Mesenchymal stem cell of Wharton's jelly (primary cell): ENCODE measurements around a stretch of chr3.

DNA sequence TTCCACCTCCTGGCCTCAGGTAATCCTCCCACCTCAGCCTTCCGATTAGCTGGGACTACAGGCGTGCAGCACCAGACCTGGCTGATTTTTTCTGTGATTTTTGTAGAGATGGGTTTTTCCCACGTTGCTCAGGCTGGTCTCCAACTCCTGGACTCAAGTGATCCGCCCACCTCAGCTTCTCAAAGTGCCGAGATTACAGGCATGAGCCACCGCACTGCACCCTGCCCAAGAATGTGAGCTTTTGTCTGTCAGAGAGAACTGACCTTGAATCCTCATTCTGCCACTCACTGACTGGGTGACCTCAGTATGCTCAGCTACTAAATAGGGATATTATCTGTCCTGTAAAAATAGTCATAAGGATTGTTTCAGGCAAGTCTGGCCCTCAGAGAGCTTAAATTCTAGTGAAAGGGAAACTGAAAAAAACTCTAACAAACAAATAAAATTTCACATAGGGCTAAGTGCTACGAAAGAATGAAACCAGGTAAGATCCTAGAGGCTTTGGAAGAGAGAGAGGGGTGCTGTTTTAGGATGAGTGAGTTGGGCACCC, 2.1 kb upstream of the RFT1 start:
- CAGE, long polyA plus RNA: no peak

DNA sequence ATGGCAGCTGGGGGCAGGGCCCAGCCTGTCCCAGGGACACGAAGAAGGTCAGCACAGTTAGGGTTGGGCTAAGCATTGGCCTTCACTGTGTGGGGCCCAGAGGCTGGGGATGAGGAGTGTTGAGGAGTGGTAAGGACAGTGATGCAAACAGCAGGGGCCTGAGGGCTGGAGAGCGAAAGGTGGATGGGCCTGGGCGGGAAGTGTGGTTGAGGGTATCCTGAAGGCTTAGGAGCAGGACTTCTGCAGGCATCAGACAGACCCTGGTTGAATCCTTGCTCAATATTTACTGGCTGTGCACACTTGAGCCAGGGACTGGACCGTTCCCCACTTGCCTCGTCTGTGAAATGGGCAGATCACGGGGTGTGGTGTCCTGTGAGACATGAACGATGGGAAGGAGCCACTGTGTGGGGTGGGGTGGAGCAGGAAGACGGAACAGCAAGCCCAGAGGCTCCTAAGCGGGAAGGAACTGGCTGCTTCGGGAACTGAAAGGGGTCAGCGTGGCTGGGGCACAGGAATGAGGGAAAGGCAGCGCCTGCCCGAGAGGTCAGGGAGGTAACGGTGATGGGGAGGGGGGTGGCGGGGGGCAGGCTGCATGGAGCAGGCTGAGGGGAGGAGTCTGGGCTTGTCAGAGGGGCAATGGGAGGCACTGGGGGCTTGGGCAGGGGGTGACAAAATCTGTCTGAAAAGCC, 7.4 kb downstream of the PRKCD start:
- CAGE, long polyA plus RNA: no peak

DNA sequence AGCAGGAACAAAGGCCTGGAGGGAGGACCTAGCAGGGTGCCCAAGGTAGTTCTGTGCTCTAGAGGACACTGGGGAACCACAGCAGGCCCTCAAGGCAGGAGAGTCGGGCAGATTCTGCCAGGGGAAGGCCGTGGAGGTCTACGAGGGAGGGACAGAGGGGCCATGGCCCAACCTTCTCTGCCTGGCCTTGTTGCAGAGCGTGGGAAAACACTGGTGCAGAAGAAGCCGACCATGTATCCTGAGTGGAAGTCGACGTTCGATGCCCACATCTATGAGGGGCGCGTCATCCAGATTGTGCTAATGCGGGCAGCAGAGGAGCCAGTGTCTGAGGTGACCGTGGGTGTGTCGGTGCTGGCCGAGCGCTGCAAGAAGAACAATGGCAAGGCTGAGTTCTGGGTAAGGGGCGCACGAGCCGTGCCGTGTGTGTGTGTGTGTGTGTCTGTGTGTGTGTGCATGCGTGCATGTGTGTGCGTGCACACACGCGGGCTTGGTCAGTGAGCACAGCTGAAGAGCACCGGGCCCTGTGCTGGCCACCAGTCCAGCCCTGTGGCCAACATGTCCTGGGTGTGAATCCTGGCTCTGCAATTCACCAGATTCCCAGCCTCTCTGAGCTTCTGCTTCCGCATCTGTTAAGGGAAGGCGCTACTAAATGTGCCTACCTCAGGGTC, 18.5 kb downstream of the PRKCD start:
- CAGE, long polyA plus RNA: no peak

- CAGE, long polyA plus RNA: no peak
These were observed 26.9 kb downstream of the TKT start for GRCh38 chr3:53228857-53229372.

- CAGE, long polyA plus RNA: no peak
These were observed 1.2 kb downstream of the TKT start for GRCh38 chr3:53254206-53255378.

DNA sequence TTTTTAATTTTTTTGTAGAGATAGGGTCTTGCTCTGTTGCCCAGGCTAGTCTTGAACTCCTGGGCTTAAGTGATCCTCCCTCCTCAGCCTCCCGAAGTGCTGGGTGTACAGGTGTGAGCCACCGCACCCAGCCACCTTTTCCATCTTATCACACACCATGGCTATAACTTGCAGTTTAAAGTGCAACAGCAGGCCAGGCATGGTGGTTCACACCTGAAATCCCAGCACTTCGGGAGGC, 25.7 kb upstream of the TKT start:
- CAGE, long polyA plus RNA: no peak

GRCh38 chr3:53308049-53308603, 39.2 kb downstream of the DCP1A start:
- CAGE, long polyA plus RNA: no peak

DNA sequence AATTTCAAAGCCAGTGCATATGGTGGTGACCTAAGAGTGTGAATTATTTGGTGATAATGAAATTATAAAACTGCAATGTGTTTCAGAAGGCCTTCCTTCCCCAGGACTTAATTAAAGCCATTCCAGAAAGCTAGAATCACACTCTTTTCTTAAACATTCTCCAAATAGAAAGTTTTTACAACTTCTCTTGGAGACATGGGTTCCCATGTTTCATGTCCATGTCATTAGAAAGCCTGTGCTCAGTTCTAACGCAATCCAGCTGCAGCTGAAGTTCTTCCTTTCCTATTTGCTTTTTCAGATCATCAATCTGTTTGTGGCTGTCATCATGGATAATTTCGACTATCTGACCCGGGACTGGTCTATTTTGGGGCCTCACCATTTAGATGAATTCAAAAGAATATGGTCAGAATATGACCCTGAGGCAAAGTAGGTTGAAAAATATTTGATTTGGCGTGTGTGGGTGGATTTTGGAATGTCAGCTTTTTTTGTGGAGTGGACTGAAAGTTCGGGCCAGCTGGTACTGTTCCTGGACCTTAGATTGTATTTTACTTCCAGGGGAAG, 69.8 kb downstream of the CHDH start:
- CAGE, long polyA plus RNA: no peak

DNA sequence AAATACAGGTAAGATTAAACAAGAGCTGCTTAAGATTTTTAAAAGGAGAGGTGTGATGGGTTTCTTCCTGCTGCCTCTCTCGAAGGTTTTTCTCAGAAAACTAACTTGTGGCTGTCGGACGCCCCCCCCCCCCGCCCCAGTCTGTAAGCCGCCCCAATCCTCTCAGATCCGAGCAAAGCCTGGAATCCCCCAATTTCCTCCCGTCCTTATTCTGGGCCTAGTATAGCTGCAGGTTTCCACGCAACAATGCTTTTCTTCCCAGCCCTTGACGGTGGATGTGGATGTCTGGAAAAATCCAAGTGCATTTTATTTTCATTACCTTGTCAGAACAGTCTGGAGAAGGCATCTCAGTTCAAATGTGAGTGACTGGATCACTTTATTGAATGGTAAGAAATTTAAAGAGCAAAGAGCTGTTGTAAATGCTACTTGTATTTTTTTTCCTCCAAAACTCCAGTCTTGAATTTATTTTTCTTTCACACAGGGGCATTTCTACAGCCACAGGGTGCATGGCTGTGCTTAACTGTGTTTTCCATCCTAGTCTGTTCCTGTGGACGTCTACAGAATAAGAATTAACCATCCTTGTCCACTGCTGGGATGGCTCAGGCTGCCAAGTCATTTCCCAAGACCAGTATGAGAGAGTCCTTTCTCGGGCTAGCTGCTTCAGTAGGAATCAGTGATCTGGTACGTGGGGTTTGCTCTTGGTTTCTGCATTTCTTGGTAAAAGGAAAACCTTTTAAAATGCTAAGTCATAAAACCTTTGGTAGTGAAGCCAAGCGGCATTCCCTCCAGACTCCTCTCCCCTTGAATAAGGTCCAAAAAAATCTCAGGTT, 30.0 kb downstream of the CHDH start:
- CAGE, long polyA plus RNA: no peak

- CAGE, long polyA plus RNA: no peak
These were observed 2.6 kb upstream of the ACTR8 start for GRCh38 chr3:53884551-53884907.

DNA sequence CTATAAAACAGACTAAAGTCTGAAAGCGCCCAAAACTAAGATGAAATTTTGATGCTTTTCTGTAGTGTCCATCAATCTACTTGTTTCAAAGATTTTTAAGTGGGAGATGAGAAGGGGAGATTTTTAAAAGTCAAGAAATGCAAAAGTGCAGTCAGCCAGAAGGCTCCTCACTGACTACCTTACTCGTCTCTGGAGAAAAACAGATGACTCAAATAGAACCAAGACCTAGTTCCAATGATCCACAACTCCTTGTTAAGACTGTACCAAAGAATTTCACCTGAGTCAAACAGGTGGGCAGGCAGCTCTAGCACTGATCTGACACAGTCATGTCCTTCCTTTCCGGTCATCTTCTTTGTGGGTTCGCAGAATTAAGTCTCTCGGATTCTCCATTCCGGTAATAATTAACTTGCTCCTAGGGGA, 1.0 kb downstream of the SELENOK start:
- CAGE, long polyA plus RNA: no peak

DNA sequence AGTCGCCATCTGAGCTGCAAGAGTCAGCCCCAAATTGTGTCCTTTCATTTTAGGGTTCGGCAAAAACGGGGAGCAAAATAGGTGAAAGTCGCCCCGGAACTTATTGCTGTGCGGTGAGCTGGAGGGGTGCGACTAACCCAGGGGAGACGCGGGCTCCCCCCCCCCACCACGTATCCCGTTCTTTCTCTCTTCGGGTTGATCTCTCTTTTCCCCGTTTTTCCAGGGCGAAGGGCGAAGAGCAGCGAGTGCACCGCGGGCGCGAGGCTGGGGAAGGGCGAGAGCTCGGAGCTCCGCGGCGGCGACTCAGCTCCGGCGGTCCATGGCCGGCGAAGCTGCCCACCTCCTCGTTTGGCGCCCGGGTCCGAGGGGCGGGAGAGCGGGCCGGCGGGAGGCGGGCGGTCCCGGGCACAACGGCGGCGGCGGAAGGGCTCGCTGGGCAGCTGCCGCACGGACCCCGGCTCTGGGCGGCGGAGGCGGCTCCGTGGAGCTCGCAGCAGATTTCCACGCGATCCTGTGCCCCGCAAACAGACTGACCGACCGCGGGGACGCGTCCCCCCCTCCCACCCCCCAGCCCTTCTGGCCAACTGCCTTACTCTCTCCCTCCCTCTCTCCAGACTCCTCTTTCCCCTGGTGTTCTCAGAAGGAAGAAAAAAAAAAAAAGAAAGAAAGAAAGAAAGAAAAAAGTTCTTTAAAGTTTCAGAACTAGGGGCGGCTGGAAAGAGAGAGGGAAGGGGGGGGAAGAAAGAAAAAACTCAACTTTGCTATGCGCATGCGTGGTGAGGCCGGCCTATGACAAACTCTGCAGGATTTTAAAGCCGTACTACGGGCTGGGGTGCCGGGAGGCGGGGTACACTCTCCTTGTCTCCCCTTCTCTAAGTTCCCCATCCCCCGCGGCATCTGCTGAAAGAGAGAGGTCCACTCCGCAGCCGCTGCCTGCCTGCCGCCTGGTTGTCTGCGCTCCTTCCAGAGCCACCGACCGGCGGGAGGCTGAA, 957 bp upstream of the WNT5A start:
- CAGE, long polyA plus RNA: no peak

DNA sequence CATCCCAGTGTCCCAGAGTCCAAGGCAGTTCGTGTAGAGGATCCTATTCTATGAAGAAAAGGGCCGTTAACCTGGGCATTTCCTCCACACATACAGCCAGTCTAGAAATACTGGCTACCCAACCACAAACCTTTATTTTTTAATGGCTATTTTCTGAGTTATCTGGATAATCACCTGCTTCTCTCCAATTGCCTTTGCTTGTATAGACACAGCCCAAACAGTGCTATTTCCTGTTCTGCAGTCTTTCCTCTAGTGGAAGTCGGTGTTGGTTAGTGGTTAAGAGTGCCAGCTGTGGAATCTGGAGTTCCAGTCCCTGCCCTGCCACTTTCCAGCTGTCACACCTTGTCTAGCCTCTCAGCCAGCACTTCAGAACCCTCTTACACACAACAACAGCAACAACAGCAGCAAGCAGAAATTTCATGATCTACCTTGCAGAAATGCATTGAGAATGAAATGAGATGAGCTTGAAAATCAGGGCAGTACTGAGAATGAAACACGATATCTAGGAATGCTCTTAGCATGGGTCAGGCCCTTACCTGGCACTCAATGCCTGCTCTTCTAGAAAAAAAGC, 3.1 kb upstream of the WNT5A start:
- CAGE, long polyA plus RNA: no peak

- CAGE, long polyA plus RNA: no peak
These were observed 110.7 kb upstream of the WNT5A start for GRCh38 chr3:55597747-55598264.

DNA sequence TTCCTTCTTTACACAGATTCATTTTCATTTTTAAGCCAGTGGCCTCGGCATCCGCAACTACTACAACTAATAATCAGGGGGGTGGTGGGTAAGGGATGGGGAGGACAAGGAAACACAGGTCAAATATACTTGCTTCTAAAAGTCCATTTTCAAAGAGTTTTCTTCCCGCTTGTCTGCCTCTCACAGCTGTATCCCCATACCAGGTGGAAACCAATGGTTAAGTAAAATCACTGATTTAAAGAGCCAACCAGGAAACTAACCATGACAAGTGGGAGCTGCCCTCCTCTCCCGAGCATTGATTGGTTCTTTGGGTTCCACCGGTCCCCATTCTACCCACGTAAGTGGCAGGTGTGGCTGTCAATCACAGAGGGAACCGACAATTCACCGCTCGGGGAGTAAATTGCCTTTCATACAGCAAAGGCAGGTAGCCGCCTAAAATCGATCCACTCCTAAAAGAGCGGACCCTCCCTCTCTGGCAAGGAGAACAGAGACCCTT, 1.3 kb downstream of the ERC2 start:
- CAGE, long polyA plus RNA: no peak

- CAGE, long polyA plus RNA: no peak
These were observed 563 bp downstream of the ERC2 start for GRCh38 chr3:56467764-56468043.

DNA sequence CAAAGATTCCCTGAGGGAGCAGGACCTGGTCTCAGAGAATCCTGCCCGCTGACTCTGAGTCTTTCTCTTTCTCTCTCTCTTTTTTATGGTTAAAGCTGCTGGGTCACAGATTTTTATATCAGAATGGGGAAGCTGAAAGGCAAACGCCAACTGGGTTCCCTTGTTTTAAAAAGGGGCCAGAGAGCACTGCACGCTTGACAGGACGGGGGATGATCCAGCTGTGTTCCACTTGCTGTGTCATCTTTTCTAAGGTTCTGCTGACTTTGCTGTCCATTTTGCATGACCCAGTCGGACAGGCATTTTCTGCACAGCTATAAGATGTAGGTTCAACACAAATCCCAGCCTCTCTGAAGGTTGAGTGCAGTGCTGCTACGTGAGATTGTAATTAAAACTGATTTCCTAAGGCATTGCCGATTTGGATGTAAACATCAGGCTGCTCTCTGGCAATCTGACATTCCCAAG, 25.8 kb downstream of the ARHGEF3 start:
- CAGE, long polyA plus RNA: no peak

DNA sequence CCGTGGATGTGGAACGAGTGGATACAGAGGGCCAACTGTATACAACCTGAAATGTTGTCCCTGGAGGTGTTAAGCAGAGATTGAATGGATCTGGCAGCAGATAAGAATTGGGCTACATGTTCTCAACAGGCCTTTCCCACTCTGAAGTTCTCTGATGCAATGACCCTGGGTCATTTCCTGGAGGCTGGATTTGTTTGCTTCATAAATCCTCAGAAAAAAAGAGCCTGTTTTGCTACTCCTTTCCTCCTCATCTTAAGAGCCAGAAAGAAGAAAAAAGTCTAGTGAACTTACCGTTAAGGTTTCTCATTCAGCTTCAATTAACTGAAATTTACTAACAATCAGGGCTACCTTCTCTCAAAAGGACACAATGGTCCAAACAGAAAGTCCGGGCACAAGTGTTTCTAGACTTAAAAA, 6.6 kb downstream of the ARHGEF3 start:
- CAGE, long polyA plus RNA: no peak

GRCh38 chr3:56795669-56796625, 5.8 kb downstream of the ARHGEF3 start:
- CAGE, long polyA plus RNA: no peak

DNA sequence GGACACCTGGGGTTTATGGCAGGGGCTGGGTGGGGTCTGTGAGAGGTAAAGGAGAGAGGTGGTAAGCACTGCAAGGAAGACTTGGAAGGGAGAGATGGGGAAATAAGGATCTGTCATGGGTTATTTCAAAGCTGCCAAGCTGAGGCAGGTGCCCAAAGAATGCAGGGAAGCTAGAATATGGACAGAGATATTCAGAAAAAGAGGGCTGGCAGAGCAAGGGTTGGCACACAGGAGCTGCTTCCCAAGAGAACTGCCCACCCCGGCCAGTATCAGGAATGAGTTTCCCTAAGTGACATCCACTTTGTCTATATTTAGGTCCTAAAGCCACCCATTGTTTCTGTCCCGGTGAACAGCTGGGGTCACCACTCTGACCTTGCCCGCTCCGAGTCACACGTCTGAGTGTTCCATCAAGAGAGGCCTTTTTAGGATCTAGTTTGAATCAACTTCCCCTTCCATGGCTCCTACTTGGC, 109.5 kb upstream of the ARHGEF3 start:
- CAGE, long polyA plus RNA: no peak